HEK293 (cell line): ENCODE measurements around a stretch of chr4.

DNA sequence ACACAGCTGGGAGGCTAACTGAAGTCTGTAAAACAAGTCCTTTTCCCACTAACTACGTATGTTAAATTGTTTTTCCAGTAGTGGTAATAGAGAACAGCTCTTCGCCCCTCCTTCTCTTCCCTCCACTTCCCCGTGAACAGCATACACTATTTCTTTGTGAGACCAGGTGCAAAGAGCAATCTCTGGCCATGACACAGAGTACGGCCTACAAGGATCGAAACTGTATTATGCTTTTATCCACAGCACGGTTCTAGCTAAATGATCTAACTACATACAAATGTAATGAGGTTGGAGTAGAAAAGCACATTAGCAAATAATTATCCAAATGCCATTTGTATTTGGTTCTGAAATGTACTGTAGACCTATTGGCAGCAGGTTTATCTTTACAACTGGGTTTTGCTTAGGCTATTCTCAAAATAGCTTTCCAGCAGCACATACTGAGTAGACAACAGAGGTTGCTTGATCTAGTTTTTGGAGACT, 1.5 kb downstream of the CNOT6L start:
- PRO-cap: no peak
- RRBS, 2 experiments: no CpG with 5 or more reads among the region's 6 CpGs

- PRO-cap: unidirectional peak, minus-strand start at chr4:78059708
- RRBS, 2 experiments: no CpG with 5 or more reads among the region's 11 CpGs
These were observed 2.6 kb downstream of the FRAS1 start for GRCh38 chr4:78059611-78060213.

DNA sequence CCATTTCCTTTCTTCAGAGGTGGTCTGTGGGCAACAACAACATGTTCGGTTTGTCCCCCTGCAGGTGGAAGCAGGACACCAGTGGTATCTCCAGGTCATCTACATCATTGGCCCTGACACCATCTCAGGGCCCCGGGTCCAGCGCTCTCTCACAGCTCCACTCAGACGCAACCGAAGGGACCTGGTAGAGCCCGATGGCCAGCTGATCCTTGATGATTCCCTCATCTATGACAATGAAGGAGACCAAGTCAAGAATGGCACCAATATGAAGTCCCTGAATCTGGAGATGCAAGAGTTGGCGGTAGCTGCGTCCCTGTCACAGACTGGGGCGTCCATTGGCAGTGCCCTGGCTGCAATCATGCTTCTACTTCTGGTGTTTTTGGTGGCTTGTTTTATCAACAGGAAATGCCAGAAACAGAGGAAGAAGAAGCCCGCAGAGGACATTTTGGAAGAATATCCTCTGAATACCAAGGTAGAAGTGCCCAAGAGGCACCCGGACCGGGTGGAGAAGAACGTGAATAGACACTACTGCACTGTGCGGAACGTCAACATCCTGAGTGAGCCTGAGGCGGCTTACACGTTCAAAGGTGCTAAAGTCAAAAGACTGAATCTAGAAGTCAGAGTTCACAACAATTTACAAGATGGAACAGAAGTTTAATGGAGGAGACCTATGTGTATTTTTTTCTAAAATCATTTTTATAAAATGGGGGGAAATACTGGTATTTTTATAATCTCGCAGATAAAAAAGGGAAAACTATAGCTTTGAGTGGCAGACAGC, 10.9 kb upstream of the ANXA3 start:
- PRO-cap: no peak
- RRBS, 2 experiments: no CpG with 5 or more reads among the region's 18 CpGs

DNA sequence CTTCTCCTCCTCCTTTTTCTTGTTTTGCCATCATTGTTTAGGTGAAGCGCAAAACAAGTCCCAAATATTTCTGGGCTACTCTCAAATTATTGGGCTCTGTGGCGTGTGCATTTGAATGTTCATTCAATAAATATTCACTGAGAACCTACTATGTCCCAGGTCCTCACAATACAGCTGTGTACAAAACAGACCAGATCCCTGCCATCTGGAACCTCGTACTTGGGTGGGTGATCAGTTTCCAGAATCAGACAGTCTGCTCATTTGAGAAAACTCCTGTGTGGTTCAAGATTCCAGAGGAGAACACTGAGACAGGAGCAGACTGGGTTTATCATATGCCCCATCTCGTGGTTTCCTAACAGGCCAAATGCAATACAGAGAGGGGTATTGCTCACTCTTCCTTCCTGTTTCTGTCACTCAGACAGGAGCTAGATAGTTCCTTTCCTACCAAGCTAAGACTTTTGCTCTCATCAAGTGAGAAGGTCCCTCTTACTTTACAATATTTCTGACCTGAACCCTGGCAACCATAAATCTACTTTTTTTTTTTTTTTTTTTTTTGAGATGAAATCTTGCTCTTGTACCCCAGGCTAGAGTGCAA, 106.4 kb downstream of the ANXA3 start:
- PRO-cap: no peak
- RRBS, 2 experiments: no CpG with 5 or more reads among the region's 4 CpGs

GRCh38 chr4:78779820-78780514, 3.8 kb downstream of the BMP2K start:
- PRO-cap: no peak
- RRBS, 2 experiments: no CpG with 5 or more reads among the region's 3 CpGs

GRCh38 chr4:78859331-78859854, 79.8 kb downstream of the PAQR3 start:
- PRO-cap: no peak
- RRBS, 2 experiments: no CpG with 5 or more reads among the region's 2 CpGs

DNA sequence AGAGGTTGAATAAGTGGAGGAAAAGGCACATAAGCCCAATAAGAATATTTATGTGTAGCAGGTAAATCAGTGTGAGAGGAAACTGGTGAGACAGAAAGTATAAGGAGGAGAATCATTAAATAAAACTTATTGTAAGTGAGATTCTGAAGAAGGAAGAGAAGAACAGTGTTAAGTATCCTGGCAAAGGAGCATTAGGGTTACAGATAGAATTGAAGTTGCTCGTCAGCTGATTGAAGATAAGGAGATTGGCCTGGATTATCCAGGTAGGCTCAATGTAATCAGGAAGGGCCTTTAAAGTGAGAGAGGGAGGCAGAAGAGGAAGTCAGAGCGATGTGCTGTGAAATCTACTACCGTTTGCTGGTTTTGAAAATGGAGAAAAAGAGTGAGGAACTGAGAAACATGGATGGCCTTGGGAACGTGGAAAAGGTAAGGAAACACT, 245.8 kb downstream of the ANTXR2 start:
- PRO-cap: no peak
- RRBS, 2 experiments: no CpG with 5 or more reads among the region's 4 CpGs

DNA sequence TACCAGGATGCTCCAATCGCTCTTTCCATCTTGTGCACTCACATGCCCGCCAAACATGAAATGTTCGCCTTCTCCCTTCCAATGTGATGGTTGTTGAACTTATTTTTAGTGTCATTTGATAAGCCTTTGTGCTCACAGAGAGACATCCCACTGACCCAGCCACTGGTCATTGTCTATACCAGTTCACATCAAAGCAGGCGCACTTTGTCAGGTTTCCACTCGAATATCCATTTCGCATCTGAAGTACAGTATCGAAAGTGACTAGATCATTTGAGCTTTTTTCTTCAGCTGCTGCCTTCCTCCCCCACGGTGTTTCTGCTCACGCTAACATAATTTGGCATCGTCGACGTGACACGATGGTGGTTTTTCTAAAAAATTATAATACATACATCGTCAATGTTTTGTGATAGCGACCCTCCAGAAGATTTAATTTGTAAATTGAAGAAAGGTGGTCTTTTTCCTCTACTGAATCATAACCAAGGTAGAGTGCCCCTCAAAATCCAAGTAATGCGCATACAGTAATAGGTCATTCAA, 167.2 kb downstream of the ANTXR2 start:
- PRO-cap: no peak
- RRBS, 2 experiments: no CpG with 5 or more reads among the region's 16 CpGs

DNA sequence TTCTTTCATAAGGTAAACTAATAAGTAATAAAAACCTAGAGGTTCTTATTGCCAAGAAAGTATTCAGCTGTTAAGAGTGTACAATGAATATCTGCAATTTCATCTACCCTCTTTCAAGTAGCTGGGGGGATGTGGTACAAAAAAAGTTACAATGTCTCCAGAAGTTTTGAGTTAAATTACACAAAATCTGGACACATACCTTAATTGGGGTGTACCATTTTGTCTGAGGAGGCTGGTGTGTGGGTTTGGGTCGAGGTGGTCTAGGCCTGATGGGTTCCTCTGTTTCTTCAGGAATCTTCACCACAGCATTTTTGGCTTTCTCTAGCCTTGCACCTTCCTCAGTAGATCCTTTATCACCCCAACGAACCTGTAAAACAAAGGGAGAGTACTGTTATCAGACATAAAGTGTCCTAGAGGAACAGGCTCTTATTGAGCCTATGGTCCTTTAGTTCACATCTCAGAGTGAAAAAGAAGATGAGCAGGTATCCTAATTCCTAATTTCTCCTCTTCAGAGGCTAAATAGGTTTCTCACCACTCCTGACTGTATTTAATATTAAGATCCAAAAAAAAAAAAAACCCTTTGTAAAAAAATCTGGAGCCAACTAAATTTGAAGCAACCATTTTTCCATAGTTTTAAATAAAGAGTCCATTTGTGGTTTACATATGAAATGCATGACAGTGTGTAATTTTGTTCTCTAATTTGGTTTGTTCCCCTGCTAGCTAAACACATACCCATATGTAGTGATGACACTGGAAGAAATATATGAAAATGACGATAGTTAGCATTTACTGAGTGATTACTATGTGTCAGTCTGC, 95.0 kb downstream of the ANTXR2 start:
- PRO-cap: no peak
- RRBS, 2 experiments: no CpG with 5 or more reads among the region's 3 CpGs

DNA sequence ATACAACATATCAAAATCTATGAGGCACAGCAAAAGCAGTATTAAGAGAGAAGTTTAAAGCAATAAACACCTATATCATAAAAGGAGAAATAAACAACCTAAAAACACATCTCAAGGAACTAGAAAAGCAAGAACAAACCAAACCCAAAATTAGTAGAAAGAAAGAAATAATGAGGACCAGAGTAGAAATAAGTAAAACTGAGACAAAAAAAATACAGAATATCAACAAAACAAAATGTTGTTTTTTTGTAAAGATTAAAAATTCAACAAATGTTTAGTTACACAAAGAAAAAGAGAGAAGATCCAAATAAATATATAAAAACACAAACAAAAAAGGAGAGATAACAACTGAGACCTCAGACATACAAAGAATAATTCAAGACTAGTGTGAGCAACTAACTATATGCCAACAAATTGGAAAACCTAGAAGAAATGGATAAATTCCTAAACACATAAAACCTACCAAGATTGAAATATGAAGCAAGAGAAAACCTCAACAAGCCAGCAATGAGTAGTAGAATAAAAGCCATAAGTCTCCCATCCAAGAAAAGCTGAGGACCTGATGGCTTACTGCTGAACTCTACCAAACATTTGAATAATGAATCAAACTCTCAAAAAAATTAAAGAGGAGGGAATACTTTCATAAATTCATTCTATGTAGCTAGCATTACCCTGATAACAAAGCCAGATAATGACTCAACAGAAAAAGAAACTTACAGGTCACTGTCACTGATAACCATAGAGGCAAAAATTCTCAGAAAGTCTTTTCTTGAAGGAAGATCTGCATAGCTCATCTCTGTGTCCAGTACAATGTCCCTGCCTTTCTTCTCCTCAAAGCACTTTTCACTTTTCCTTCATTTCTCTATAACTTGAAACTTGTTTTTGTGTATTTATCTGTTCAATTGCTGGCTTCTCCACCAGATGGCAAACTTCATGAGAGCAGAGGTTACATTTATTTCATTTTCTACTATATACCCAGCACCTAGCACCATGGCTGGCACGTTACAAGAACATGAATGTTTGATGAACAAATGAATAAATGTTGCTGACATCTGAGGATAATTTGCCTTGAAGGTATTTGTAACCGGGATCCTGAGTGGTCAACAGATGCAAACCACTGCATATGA, 52.0 kb upstream of the ANTXR2 start:
- PRO-cap: no peak
- RRBS, 2 experiments: no CpG with 5 or more reads among the region's 2 CpGs

DNA sequence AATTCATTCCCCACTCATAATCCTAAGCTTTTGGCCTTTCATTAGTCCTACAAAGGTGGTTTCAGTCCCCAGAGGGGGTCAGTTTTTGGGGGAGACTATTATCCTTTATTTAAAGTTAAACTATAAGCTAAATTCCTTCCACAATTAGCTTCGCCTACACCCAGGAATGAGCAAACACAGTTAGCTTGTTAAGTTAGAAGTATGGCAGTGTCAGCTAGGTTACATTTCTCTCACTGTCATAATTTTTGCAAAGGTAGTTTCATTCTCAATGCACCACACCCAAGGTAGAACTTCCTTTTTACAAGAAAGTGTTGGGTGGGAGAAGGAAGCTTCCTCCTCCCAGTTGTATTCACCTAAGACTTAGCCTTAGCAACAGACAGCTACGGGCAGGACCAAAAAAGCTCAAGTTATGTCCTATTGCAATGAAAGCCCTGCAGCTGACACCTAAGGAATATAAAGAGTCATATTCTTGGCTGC, 25.2 kb upstream of the PRDM8 start:
- PRO-cap: no peak
- RRBS, 2 experiments: no CpG with 5 or more reads among the region's 2 CpGs

- PRO-cap: bidirectional peak, plus-strand start at chr4:80184325, minus-strand start at chr4:80184210
- RRBS, 2 experiments: under 1 to 1% methylated on average over 4 of the region's 58 CpGs
These were observed 12.9 kb upstream of the PRDM8 start for GRCh38 chr4:80184077-80185118.

DNA sequence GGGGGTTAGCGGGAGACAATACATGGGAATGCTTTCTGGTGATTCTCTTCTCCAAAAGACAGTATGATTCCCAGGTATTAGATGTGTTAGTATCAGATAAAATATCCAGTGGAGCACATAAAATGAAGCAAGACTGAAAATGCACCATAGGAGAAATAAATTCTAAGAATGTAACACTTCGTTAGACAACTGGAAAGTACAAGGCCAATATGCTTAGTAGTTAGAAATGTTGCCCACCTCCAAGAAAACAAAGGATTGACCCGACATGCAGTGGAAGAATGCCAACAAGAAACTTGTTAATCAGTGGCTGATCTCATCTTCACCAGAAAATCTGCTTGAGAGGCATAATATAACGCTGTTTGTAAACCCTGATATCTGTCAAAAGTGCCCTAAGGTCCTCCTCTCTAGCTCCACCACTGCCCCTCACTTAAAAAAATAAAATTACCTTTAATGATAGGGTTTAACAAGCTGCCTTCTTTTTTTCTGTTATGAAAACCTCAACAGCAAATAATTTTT, 1.9 kb downstream of the RASGEF1B start:
- PRO-cap: no peak
- RRBS, 2 experiments: no CpG with 5 or more reads among the region's 4 CpGs

GRCh38 chr4:81472755-81473587, 1.3 kb upstream of the RASGEF1B start:
- PRO-cap: no peak
- RRBS, 2 experiments: no CpG with 5 or more reads among the region's 10 CpGs

GRCh38 chr4:81632139-81632675, 160.5 kb upstream of the RASGEF1B start:
- PRO-cap: no peak
- RRBS, 2 experiments: no CpG with 5 or more reads among the region's 6 CpGs

DNA sequence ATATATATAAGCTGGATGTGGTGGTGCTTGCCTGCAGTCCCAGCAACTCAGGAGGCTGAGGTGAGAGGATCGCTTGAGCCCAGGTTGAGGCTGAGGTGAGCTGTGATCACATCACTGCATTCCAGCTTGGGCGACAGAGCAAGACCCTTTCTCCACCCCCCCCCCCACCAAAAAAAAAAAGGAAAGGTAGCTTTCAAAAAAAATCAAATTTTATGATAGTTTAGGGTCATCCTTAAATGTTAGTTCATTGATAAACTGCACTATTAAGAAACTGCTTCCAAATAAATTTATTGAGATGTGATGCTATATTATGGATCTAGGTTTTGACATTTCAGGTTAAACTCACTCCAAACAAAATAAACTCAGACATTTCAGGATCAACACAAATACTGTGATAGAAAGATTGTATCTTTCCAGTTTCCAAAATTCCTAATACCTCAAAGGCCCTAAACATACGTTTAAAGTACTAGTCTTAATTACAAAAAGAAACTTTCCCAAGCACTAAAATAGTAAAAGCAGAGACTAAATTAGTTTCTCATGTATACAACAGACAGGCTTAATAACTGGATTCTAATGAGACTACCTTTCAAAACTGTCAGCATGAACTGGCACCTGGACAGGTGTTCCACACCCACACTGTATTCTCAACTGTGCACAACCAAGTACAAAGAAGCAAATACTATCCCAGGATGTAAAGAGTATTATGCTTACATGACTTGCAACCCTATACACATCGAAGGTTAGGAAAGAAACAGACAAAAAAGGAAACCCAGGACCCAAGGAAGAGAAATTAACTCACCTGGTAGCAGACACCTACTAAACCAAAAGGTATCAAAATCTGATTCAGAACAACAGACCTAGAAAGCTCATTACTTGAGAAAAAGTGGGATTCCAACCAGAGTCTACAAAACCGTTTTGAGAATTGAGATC, 25.5 kb downstream of the HNRNPD start:
- PRO-cap: no peak
- RRBS, 2 experiments: no CpG with 5 or more reads among the region's 5 CpGs

- PRO-cap: no peak
- RRBS, 2 experiments: no CpG with 5 or more reads among the region's 8 CpGs
These were observed 80.5 kb downstream of the SCD5 start for GRCh38 chr4:82717843-82718671.

DNA sequence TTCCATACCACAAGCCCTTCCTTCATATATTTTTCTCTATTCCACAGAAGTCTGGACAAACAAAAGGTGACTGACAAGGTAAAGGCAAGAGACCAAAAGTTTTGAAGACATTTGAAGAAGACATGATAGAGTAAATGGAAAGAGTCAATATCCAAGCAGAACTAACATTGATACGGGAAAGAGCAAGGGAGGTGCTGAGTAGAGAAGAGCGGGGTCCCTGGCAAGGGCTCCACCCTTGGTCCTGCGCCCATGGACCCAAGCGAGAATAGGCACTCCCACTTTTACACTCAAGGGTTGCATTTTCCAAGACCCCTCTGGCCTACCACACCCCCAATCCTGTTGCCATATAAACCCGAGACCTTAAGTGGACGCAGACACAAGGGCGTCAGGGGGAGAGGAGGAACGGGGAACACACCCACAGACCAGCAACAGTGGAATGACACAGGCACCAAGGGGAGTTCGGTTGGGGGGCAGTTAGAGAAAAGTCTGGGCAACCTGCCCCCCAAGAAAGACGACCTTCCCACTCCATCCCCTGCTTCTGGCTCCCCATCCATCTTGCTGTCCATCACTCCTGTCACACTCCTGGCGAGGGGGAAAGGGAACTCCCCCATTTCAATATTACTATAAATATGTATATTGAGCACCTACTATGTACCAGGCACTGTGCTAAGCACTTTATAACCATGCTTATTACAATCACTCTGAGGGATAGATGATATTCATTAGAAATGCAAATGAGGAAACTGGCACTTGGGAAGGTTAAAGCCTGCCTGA, 51.8 kb downstream of the SCD5 start:
- PRO-cap: unidirectional peak, minus-strand start at position 529 of the sequence
- RRBS, 2 experiments: no CpG with 5 or more reads among the region's 11 CpGs

- PRO-cap: no peak
- RRBS, 2 experiments: no CpG with 5 or more reads among the region's 9 CpGs
These were observed 44.9 kb downstream of the SCD5 start for GRCh38 chr4:82753536-82754236.

GRCh38 chr4:82895692-82896246, 4.8 kb upstream of the THAP9 start:
- PRO-cap: no peak
- RRBS, 2 experiments: no CpG with 5 or more reads among the region's 1 CpG